Astrocyte (in vitro differentiated cells and primary cell): ENCODE measurements around the genes WNT9B, ITGB3 and NPEPPS.

- PRO-cap = no peak
- RRBS, 2 experiments = 3 to 4% methylated on average over 6 of the region's 31 CpGs
Observed at GRCh38 chr17:45949030-45949593, 49.9 kb upstream of the STH start.

GRCh38 chr17:46098265-46098861, 94.9 kb downstream of the KANSL1 start:
- PRO-cap = no peak
- RRBS, 2 experiments = no CpG with 5 or more reads among the region's 4 CpGs

GRCh38 chr17:46130500-46131072, 62.6 kb downstream of the KANSL1 start:
- PRO-cap = no peak
- RRBS, 2 experiments = no CpG with 5 or more reads among the region's 3 CpGs

GRCh38 chr17:46151259-46151912, 41.8 kb downstream of the KANSL1 start:
- PRO-cap = no peak
- RRBS, 2 experiments = no CpG with 5 or more reads among the region's 4 CpGs

GRCh38 chr17:46260354-46260660, 34.6 kb upstream of the LRRC37A start:
- PRO-cap = no peak
- RRBS, 2 experiments = no CpG with 5 or more reads among the region's 18 CpGs

DNA sequence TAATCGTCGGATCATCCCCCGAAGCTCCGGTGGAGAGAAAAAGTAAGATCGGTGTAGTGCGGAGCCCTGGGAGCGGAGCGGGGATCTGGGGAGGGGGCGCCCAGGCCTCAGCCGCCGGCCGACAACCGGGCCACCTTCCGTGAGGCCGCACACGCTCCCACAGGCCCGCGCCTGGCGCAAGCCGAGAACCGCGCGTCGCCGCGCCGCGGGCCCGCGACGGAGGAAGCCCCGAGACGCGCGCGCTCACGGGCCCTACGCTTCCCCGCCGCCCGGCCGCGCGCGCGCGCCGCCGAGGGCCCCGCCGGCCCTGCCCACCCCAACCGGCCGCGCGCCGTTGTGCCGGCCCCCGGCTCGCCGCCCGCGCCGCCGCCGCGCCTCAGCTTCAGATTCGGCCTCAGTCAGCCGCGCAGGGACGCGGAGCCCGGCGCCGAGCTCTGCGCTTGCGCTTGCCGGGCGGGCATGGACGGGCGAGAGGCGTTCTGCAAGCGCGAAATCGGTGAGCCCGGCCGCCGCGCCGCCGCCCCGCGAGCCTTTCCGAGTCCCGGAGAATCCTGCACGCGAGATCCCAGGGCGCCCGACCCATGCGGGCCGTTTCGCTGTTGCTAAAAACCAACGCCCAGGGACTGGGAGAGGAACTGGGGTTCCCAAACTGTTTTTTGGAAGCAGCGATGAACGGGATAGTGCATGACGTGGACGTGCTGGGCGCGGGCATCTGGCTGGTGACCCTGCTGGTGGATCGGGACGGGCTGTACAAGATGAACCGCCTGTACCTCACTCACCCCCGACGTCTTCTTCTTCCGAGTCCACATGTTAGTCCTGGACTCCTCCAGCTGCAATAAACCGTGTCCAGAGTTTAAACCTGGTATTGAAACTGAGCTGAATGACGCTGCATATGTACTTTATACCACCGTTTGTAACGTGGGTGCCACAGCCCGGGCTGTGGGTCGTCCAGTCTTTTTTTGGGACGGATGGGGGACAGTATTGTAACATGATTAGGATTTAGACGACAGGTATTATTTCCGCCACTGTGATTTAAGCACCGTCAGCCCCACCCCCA, 27.9 kb upstream of the LRRC37A start:
- PRO-cap = bidirectional peak, plus-strand start at position 440 of the sequence, minus-strand start at position 155 of the sequence; unidirectional peak, minus-strand start at position 787 of the sequence
- RRBS, 2 experiments = 1 to 2% methylated on average over 35 to 38 of the region's 124 CpGs

DNA sequence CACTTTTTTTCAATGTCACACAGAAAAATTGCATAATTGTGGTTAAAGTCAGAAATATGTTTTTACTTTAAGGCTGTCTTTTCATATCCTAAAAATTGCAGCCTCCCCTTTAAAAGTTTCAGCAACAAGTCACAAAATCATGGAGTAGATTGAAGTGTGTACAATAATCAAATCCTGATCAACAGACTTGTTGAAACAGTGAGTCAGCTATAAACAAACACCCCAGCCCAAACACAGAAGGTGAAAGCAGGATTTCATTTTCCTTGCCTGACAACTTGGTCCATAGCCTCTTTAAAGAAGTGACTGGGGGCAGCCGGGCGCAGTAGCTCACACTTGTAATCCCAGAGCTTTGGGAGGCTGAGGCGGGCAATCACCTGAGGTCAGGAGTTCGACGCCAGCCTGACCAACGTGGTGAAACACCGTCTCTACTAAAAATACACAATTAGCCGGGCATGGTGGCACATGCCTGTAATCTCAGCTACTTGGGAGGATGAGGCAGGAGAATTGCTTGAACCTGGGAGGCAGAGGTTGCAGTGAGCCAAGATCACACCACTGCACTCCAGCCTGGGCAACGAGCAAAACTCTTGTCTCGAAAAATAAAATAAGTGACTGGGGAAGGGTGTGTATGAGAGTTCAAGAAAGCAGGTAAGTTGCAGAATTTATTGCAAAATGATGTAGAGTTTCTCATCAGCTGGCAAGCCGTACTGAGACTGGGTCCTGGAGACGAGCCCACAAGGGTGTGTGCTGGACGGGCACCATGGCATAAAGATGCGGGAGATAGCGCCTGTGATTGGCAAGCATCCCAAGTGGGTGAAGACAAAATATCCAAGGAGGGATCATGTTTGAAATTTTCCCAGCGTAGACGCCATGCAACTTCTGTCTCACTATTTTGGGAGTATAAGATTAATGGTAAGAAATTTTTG, 59.6 kb downstream of the WNT3 start:
- PRO-cap = no peak
- RRBS, 2 experiments = no CpG with 5 or more reads among the region's 17 CpGs

GRCh38 chr17:46772642-46773032, 45.9 kb downstream of the WNT3 start:
- PRO-cap = no peak
- RRBS, 2 experiments = no CpG with 5 or more reads among the region's 6 CpGs

DNA sequence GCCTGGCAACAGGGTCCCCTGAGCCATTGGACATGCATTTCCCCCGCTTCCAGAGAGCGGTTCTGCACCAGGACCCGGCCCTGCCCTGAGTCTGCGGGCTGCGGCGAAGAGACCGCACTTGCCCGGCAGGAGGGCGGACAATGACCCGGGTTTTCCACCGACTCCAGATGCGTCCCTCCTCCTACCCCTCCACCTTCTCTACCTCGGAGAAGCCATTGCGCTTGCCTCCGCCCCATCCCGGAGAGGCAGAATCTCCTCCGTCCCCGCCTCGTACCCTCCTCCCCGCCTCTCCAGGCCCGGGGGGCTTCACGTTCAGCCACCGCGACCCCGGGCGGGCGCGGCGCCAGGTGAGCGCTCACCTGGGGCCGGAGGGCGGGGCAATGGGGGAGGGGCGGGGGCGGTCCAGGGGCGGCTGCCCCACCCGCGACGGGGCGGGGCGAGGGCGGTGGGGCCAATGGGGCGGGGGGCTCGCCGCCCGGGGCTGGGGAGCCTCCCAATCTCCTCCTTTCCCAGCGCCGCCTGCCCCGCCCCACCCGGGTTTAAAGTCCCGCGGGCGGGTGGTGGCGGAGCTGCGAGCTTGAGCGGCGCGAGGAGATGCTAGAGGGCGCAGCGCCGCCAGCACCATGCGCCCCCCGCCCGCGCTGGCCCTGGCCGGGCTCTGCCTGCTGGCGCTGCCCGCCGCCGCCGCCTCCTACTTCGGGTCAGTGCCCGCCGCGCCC, at the start of gene WNT9B:
WNT9B (plus strand) TSS at position 568 of the 719 bp plus-strand sequence.
- PRO-cap = no peak
- RRBS, 2 experiments = 2 to 3% methylated on average over 39 to 56 of the region's 74 CpGs

GRCh38 chr17:46925461-46926003, 2.6 kb downstream of the GOSR2 start:
- PRO-cap = no peak
- RRBS, 2 experiments = no CpG with 5 or more reads among the region's 3 CpGs

GRCh38 chr17:46940734-46941256, 17.8 kb downstream of the GOSR2 start:
- PRO-cap = no peak
- RRBS, 2 experiments = no CpG with 5 or more reads among the region's 6 CpGs

GRCh38 chr17:46943201-46943404, 20.1 kb downstream of the GOSR2 start:
- PRO-cap = no peak
- RRBS, 2 experiments = no CpG with 5 or more reads among the region's 2 CpGs

DNA sequence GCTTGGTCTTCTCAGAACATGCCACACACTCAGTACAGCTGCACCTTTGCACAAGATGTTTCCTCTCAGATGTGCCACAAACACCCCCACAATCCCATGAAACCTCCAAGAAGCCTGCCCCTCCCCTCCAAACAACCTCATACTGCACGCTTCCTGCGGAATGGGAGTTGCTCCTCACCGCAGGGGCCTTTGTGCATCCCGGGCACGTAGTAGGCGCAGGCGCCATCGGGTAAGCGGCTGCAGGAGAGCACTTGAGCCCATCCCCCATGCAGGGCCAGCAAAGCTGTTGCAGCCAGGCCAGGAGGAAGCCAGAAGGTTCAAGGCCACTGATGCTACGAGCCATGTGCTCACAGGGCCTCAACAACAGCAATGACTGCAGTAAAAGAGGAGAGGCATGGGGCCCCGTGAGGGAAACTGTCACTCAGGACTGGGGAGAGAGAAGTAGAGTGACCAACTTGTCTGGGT, 20.5 kb downstream of the GOSR2 start:
- PRO-cap = no peak
- RRBS, 2 experiments = no CpG with 5 or more reads among the region's 11 CpGs

DNA sequence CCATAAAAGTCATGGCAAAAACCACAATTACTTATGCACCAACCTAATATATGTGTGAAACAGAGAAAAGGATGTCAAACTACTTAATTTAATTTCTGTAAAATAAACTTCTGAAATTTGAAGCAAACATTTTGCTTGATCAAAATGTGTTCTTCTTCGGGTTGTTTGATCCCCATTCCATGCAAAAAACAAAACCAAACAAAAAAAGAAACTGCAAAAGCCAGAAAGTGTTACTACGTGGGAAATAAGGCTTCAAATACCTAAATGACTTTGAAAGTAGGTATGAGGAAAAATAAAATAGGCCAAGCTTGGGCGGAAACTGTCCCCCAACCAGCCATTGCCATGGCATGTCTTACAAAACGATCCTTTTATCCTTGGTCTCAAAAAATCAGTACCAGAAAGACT, 70.6 kb downstream of the CDC27 start:
- PRO-cap = no peak
- RRBS, 2 experiments = no CpG with 5 or more reads among the region's 4 CpGs

DNA sequence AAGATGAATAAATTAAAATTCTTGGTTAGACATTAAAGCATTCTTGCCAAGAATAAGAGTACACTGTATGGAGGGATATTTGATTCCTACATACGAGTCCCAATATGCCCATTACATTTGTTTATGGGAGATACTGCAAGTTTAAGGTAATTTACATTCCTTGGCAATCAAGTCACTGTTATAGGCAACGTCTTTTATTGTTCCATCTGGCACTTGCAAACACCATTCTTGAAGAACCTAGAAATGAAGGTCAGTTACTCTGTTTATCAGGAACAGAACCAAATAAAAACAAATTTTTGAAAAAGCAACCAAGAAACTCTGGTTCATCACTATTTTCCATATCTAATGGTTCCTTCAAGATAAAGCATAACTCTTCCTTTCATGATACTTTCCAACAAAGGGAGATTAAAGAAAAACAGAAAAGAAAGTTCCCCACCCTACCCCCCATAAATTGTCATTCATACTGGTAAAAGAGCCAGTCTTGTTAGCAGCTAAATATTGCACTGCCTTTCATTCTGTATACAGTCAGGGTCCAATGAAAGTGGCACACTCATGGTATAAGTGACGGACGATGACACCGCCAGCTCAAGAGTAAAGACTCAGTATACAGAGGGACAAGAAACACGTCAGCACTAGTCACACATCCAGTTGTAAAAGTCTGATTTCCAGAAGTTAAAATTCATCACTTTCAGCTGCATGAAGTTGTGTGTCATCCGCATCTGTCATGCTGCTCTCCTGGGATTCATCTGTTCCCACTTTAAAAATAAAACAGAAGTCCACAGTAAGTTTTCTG, 68.6 kb downstream of the CDC27 start:
- PRO-cap = no peak
- RRBS, 2 experiments = no CpG with 5 or more reads among the region's 7 CpGs

- PRO-cap = no peak
- RRBS, 2 experiments = no CpG with 5 or more reads among the region's 5 CpGs
Observed at GRCh38 chr17:47223521-47223860, 14.3 kb downstream of the MYL4 start.

DNA sequence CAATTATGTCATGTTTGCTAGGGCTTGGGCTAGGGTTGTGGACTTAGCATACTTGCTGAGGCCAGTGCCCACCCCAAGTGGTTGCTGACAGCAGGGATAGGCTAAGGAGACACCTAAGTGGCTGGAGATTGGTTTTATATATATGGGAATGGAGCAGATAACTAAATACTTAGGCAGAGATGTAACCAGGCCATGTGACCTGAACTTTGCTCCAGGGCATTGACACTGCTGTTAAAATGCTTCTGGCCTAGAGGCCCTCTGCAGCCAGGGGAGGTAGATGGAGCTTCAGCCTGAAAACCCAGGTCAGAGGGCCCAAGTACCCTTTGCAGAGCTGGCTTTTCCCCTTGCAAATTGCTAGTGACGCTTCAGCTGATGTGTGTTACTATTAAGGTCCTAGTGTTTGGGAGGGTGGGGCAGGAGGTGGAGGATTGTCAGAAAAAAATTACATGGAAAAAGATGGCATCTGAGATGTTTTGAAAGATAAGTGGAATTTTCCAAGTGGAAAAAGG, 1.4 kb upstream of the ITGB3 start:
- PRO-cap = no peak
- RRBS, 2 experiments = no CpG with 5 or more reads among the region's 1 CpG

GRCh38 chr17:47253369-47254447, at the start of gene ITGB3:
Gene ITGB3, plus strand, starts transcription at chr17:47253827.
- PRO-cap = bidirectional peak, plus-strand start at chr17:47253947, minus-strand start at chr17:47253902
- RRBS, 2 experiments = 2 to 3% methylated on average over 57 to 65 of the region's 118 CpGs

- PRO-cap = no peak
- RRBS, 2 experiments = no CpG with 5 or more reads among the region's 15 CpGs
Observed at GRCh38 chr17:47275171-47276070, 21.8 kb downstream of the ITGB3 start.

GRCh38 chr17:47530799-47531845, at the start of gene NPEPPS:
Gene NPEPPS, plus strand, starts transcription at chr17:47531108.
- PRO-cap = unidirectional peak, plus-strand start at chr17:47531413
- RRBS, 2 experiments = under 1 to 2% methylated on average over 9 of the region's 114 CpGs